Penis (tissue), 1 donor: ENCODE measurements around the genes ABHD12B and NID2.

GRCh38 chr14:50313017-50313469 is 919 bp downstream of the DMAC2L start:
- PRO-cap: no peak

DNA sequence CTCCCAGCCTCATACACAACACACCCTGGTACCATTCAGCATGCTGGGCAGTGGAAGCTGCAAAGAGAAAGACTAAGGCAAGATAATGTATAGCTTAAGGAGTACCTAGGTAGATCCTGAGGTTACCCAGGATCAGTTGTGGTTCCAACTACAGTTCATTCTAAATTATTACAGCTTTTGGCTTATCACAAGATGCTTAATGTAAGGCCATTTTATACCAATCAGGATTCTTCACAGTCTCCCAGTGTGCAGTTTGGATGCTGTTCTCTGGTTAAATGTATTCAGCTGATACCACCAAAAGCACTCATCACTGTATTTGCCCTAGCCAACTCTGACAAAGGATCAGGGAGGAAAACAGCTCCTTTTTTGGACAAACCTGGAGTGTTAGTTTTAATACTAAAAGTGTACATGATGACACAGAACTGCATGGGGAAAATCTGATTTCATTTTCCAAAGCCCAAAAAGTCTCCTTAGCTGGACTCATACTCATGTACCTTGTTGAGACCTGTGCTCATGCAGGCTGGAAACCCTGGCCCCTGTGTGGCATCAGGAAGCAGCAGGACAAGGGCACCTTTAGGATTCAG is 19.5 kb downstream of the DMAC2L start:
- PRO-cap: no peak

- PRO-cap: no peak
These were observed 33.0 kb downstream of the SAV1 start for GRCh38 chr14:50635115-50635509.

DNA sequence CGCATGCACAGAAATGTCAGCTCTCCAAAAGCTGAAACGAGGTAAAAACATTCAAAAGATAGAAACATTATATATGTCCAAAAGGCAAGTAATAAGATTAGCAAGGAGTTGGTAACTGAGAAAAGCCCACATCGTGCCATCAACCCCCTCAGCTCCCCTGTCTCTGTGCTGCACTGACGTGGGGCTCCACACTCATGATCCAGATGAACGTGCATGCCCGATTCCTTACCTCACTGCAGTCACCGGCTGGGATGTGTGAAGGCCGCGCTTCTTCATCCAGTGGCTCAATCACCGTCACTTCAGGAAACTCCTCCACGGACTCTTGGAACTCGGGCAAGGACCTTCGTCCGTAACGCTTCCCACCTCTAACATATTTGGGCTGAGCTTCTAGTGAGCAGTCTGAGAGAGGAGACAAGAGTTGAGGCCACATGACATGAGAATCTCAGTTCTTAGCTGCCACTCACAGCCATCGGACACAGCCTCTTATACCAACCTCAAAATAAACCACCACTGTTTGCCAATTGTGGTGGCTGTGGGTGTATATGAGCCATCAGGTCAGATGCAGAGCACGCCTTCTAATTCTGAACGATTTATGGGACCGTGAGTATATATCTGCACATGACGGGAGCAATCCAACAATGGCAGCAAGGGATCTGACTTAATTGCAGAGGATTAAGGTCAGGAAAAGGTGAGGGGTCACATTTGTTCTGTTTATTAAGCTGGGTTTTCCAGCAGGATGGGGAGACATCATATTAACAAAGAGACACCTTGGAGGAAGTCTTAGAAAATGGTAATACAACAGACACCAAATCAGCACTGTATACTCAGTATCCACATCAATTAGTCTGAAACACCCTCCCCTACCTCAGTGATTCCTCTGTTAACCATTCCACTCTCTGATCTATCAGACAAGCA is 38.2 kb downstream of the NIN start:
- PRO-cap: no peak

GRCh38 chr14:50803806-50804102 is 27.2 kb downstream of the NIN start:
- PRO-cap: no peak

- PRO-cap: no peak
These were observed 11.2 kb upstream of the ABHD12B start for GRCh38 chr14:50860577-50861115.

GRCh38 chr14:50865502-50865917 is 6.3 kb upstream of the ABHD12B start:
- PRO-cap: no peak

DNA sequence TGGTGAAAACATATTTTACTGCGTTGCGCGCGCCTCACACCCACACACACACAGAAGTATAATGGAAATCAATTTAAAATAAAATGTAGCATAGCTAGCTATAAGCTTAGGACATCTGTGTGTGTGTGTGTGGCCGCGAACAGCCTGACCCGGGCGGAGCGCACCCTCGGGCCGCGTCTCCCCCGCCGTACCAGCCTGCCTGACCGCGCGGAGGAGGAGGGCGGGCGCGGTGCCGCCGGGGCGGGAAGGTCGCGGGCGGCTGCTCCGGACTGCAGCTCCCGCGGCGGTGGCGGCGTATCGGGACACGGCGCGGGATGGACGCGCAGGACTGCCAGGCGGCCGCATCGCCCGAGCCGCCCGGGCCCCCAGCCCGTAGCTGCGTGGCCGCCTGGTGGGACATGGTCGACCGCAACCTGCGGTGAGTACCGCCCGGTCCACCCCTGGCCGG is at the start of gene ABHD12B:
ABHD12B (plus strand) TSS at position 193 of the 448 bp plus-strand sequence.
- PRO-cap: no peak

DNA sequence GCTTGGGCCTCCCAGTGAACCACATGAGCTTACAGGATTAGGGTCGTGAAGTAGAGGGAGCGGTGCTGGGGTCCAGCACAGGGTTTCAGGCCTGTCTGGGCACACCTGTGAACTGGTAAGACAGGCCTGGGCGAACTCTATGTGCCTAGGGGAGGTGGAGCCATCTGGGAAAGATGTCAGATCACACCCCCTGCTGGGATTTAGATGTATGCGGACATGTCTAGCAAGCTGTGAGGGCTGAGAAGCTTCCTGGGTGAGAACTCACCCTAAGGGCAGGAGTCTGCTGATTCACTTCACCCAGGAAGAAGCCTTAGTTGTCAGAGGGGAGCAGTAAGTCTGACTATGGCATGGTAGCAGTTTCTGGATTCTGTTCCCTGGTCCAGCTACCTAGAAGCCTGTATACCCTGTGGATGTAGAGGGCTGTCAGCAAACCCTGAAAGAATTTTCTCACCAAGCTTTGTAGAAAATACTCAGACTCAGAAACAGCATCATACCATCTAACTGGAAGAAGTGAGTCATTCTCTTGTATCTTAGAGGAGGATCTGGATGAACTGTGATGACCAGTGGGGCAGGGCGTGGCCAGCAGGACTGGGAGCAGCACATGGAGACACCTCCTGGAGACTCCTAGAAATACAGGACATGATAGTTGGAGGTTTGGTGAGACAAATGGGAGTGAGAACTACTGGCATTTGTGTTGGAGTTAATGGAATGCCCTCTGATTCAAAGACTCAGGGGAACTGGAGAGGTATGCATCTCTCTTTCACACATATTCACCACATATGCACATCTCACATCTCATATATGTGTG is 11.3 kb upstream of the PYGL start:
- PRO-cap: unidirectional peak, minus-strand start at position 114 of the sequence

DNA sequence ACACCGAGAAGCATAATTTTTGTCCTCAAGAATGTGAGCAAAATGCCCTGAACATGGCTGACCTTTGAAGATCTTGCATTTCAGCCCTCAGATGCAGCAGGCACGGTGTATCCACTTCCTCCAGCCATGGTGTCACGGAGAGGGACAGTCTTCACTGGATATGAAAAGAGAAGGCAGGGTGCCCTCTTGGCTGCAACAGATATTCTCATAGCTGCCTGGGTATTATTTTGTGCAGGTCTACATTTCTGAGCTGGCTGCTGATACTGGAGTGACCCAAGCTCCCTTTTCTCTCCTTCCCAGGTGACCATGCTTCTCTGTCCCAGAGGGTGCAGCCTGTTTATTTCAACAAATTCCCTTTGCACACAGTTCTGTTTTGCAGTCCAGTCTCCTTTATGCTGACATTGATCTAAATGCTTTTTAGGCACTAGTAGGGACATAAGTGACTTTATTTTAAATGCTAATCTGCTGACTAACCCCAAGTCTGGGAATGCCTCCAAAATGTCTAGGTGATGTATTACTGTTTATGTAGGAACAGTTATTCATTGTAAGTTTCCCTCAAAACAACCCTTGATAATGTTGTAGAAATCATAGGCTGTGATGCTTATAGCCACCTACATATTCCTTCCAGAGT is 17.4 kb upstream of the PYGL start:
- PRO-cap: no peak

DNA sequence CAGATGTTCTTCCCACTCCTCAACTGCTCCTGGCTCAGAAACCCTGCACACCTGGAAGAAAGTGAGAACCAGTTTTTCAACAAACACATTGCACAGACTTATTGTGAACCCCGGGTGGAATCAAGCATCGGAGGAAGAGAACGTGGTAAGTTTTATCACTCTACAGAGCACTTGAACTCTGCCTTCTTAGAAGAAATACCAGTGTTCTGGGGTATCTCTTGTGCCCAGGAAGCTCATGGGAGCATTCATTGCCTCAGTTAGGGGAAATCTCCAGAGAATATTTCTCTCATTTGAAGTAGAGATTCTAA is 93.3 kb downstream of the TMX1 start:
- PRO-cap: no peak

GRCh38 chr14:51448832-51449481 is 202.8 kb upstream of the FRMD6 start:
- PRO-cap: no peak

DNA sequence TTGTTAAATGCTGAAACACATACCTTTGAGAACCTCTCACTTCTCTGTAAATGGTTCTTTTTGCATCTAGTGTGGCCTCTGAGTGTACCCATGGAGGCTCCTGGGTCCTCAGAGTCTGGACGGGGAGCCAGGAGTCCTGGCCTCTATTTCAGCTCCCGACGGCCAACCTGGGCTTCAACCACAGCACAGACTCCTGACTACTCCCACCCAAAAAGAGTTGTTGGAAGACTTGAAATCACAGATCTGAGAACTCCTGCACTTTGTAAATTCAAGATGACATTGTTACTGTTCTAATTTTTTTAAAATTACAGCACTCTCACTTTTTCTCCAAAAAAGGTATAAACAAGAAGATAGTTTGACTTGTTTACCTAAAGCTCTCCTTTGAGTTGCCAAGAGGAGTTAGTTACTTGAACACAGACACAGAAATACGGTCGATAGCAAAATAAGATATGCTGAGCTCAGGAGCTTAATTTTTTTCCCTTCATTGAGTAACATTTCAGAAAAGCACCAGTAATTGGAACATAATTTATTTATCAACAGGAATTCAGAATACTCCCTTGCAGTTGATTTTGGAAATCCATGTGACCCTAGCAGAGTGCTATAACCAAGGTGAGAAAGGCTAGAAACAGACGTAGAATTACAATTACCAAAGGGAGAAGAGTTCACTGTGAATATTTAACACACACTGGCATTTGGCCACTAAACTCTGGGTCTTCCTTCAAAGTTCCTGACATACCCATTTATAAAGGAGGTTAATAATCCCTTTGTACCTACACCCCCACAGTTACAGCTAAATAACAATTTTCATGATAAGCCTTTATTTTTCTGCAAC is 51.7 kb upstream of the FRMD6 start:
- PRO-cap: no peak

- PRO-cap: no peak
These were observed 5.8 kb downstream of the GNG2 start for GRCh38 chr14:51866122-51866703.

DNA sequence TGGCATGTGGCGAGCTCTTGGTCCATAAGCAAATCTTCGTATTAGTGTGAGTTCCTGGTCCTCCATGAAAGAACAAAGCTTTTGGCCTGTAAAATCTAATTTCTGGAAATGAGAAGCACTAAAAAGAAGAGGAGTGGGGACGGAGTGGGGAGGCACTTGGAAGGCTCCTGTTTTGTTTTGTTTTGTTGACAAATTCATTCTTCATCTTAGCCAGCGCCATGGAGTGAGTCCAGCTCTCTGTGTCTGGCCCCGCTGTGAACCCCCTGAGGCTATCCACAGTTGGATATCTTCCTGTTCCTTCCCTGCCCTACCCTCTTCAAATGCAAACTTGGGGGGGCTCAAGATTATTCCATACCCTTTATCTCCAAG is 49.3 kb upstream of the RTRAF start:
- PRO-cap: no peak

DNA sequence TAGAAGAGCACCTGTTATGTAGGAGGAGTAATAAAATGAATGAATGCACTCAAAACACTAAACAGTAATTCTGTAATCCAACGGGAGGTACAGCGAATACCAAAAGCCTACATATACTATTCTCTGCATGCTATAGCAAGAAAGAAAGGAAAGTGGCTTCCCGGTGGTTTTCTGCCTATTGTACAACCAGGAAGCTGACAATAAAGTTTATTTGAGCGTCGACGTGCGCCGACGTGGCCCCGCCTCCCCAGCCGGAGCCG is 221 bp upstream of the RTRAF start:
- PRO-cap: bidirectional peak, plus-strand start outside the sequence, minus-strand start at position 182 of the sequence

DNA sequence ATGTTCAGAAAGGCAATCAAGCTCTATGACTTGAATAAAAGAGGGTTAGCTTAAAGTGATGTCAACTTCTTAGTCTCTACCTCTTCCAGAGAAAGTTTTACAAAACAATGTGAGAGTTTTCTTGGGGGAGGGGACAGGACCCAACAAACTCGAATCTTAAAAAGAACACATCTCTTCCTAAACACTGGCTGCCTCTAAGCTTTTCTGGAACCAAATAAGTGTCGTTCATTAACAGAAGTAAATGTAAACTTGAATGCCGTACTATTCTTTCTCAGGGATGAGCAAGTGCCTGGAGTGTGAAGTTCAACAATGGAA is 23.9 kb downstream of the RTRAF start:
- PRO-cap: no peak

- PRO-cap: no peak
These were observed 7.5 kb downstream of the NID2 start for GRCh38 chr14:52061339-52061735.

- PRO-cap: bidirectional peak, plus-strand start at chr14:52069233, minus-strand start at chr14:52069056
These were observed at the start of gene NID2 for GRCh38 chr14:52068717-52069138. TSS of gene NID2 (minus strand) at chr14:52069059.

DNA sequence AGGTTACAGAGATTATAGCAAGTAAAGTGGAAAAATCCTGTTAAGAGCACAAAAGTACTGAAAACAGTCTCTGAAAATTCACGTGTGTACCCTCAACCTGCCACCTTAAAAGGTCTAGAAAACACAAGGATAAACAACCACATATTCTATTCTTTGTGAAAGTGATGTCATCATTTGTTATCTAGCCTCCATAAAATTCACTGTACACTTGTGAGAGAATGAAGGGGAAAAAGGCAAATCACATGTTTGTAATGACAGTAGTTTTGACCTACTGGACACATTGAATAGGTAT is 4.0 kb downstream of the PTGDR start:
- PRO-cap: no peak